HGPS cell (cell line): ENCODE data around the genes ING5 and NEU4.

- RRBS = no CpG with 5 or more reads among the region's 13 CpGs
Observed at GRCh38 chr2:241098676-241099896, 3.0 kb downstream of the MTERF4 start.

DNA sequence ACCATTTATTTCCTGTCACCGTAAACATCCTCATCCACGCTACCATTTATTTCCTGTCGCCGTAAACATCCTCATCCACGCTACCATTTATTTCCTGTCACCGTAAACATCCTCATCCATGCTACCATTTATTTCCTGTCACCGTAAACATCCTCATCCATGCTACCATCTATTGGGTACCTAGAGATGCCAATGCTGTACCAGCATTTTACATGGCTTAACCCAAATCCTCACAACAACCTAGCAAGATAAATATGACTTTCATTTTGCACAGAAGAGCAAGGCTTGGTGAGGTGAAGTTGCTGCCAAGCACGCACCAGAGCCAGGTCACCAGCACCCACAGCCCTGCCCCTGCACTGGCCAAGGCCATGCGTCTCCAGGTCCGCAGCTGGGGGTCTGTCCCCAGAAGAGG lies 6.9 kb upstream of the MTERF4 start:
- RRBS = no CpG with 5 or more reads among the region's 10 CpGs

DNA sequence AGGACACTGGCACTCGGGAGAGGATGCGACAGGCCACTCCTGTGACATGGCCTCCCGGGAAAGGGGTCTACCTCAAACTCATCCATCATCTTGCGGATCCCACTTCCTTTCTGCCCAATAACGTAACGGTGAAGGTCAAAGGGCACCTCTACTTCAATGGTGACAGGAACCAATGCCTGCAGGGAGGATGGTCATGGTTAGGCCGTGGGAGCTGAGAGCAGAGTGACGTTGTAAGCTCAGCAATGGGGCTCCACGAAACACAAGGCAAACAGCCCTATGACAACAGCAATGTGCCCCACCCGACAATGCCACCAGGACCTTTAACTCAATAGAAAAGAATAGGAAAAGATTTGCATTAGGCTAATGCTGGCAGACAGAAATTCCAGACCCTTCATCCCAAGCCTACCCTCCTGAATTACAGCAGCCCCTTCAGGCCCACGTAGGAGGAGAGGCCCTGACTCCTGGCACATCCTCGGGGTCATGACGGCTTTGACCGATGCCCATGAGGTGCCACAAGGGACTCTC lies 47.0 kb downstream of the ANO7 start:
- RRBS = no CpG with 5 or more reads among the region's 14 CpGs

GRCh38 chr2:241351350-241352529 lies 4.3 kb upstream of the FARP2 start:
- RRBS = no CpG with 5 or more reads among the region's 10 CpGs

DNA sequence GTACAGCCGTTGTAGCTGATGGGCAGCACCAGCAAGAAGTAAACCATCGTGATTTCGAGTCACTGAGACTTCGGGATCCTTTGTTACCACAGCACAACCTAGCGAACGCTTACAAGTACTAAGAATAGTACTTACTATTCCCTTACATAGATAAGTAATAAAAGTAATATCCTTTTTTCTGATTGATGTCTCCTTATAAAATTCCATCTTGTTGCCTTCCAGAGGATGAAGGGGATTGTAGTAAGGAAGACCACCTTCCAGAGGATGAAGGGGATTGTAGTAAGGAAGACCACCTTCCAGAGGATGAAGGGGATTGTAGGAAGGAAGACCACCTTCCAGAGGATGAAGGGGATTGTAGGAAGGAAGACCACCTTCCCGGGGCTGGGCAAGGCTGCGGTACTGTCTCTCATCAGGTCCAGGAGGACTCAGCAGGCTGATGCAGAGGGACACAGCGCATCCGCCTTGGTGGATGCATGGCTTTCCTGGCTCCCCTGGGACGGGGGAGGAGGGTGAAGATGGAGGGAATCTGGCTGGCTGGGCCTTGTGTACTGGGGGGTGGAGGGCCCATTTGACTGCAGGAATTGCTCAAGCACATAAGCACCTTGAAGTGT lies 3.1 kb upstream of the DTYMK start:
- RRBS = no CpG with 5 or more reads among the region's 11 CpGs

- RRBS = 1% methylated on average over 49 of the region's 143 CpGs
Observed at GRCh38 chr2:241701813-241702871, at the start of gene ING5. TSS of gene ING5 (plus strand) at chr2:241702039.

DNA sequence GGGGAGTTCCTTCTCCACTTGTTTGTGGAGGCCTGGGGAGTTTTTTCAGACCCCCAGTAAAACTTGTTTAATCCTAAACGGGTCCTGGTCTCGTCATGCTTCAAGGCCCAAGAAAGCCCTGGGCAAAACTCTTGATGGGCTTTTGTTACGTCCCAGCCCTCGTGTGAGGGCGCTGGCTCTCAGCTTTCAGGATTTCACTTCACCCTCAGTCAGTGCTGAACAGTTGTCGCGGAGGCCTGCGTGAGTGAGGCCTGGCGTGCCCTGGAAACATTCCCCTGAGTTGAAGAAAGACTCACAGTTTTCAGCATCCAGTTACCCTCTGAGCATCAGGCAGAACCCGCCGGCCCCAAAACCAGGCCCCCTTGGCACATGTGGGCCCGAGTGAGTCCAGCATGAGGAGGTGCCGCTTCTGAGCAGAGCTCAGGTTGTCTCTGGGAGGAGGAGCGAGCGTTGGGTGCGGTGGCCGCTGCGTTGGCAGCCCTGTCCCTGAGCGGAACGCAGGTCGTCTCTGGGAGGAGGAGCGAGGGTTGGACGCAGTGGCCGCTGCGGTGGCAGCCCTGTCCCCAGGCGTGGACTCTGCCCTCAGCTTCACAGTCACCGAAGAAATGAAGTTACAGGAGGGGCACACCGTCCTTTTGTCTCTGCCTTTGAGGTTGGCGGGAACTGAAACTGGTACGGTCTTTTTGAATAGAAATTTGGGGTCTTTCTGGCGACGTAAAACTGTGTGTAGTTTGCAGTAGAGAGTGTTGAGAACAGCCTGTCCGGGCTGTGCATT lies at the start of gene NEU4:
Gene NEU4, plus strand, starts transcription at position 591 of the 775 bp plus-strand sequence.
- RRBS = no CpG with 5 or more reads among the region's 33 CpGs

GRCh38 chr2:241809930-241810358 lies 951 bp downstream of the NEU4 start:
- RRBS = no CpG with 5 or more reads among the region's 12 CpGs

GRCh38 chr2:241818709-241819405 lies 9.9 kb downstream of the NEU4 start:
- RRBS = 68% methylated on average over 3 of the region's 20 CpGs

DNA sequence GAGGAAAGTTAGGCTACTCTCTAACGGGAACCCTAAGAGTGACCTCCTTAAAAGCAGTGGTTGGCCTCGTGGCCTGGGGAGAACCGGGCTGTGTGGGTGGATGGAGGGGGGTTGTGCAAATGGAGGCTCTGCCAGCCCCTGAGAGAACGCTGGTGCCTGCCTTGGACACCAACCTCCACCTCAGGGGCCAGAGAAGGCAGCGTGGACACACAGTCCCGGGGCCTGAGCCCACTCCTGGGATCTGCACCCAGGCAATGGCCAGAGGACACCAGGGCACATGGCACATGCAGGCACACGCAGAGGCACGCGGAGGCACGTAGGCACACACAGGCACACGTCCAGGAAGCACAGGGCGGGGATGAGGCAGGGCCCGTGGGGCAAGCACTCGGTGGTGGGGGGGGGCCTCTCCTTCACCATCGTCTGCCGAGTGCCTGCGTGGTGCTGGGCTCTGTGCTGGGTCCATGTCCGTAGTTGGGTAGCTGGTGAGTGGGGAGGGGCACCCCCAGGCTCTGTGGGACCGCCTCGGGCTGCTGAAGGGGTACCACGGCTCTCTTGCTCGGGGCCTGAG lies 4.6 kb downstream of the FAM240C start:
- RRBS = no CpG with 5 or more reads among the region's 22 CpGs

- RRBS = no CpG with 5 or more reads among the region's 18 CpGs
Observed at GRCh38 chr2:241925910-241926435, 25.7 kb upstream of the FAM240C start.

- RRBS = no CpG with 5 or more reads among the region's 18 CpGs
Observed at GRCh38 chr2:241936778-241936977, 36.4 kb upstream of the FAM240C start.

GRCh38 chr2:241969049-241969631 lies 68.9 kb upstream of the FAM240C start:
- RRBS = no CpG with 5 or more reads among the region's 11 CpGs